Occipital lobe (tissue), 2 donors: ENCODE results near the genes NRSN1 and DCDC2.

- RAMPAGE, long total RNA, result no peak
Measured at GRCh38 chr6:21457534-21458159, 135.9 kb upstream of the SOX4 start.

GRCh38 chr6:21665155-21666167 lies 71.9 kb downstream of the SOX4 start:
- RAMPAGE, long total RNA, result no peak

DNA sequence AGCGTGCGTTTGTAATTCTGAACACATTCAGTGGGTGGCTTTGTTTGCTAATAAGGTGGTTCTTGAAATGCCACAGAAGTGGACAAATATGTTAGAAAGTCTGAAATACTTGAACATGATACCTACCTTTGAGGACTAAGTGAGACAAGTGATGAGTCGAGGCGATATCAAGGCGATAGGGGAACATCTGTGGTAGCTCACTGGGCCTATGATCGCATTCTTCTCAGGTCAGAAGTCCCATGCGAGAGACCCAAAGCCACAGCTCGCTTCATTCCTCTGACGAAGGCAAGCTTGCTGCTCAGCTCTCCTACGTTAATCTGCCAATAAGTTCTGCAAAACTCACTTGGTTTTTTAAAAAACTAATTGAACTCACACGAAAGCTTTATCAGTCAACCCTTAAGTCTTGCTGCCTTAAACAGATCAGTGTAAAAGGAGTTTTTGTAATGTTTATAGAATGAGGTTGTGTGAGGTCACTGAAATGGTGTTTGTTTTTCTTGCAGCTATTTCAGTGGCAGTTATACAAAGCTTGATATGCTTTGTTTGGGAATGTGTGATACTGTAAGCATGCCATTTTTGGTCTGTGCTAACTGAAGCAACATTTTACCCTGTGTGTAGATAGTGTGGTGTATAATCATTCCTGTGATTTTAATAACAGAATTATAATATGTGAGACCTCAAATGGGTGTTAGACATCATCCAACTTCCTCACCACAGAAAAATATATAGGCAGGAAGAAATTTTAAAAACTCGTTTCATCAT lies 160.1 kb downstream of the SOX4 start:
- RAMPAGE, long total RNA, result no peak

- RAMPAGE, long total RNA, result no peak
Measured at GRCh38 chr6:21754757-21755267, 161.3 kb downstream of the SOX4 start.

DNA sequence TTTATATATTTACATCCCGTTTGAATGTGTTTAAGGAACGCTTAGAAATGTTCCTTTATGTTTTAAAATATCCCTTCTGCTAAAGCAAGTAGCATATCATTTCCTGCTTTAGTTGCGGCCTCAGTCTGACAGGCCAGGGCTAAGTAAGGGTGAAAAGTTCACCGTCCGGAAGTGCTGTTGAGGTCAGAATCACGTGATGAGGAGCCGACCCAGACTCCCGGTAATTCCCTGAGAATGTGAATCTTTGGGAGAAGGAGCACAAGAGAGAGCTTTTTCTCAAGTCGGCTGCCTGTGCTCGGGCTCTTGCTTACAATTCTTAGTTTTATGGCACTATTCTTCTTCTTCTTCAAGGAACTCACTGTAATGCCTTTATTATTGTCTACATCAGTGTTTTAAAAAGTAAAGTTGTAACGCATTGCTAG lies 309.4 kb downstream of the PRL start:
- RAMPAGE, long total RNA, result no peak

DNA sequence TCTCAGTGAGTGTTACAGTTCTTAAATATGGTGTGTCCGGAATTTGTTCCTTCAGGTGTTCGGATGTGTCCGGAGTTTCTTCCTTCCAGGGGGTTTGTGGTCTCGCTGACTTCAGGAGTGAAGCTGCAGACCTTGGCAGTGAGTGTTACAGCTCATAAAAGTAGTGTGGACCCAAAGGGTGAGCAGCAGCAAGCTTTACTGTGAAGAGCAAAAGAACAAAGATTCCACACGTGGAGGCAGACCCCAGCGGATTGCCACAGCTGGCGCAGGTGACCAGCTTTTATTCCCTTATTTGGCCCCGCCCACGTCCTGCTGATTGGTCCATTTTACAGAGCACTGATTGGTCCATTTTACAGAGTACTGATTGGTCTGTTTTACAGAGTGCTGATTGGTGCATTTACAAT lies 641.2 kb downstream of the HDGFL1 start:
- RAMPAGE, long total RNA, result no peak

GRCh38 chr6:23242658-23243098 lies 673.3 kb downstream of the HDGFL1 start:
- RAMPAGE, long total RNA, result no peak

GRCh38 chr6:23534758-23535083 lies 591.3 kb upstream of the NRSN1 start:
- RAMPAGE, long total RNA, result no peak

- RAMPAGE, long total RNA, result no peak
Measured at GRCh38 chr6:23583851-23584757, 541.9 kb upstream of the NRSN1 start.

DNA sequence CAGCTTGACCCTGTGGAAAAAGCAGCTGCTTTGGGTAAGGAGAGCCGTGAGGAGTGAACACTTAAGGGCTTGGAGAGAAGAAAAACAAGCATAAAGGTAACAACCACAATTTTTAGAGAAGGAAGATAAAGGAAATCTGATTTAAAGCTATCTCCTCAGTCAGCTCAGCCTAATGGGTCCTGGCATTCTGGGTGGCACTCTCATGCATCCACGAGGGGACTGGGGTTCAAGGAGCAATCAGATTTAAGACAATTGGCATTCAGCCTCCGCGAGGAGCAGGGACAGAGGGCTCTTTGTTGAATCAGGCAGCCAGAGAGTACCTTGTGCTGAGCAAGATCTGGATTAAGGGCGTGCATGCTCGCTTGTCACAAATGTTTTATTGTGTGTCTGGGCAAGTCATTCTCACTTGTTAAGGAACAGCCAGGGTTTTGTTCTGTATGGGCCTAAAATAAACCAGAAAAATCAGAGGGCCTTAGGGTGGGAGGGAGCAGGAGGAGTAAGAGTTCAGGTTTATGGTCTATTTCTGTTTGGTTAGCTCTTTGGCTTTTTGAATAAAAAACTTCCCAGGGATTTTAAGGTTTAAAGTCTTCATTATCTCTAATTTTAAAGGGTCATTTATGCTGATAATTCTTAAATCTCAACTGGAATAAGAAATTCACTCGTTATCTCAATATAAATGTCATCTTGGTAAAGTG lies 475.3 kb upstream of the NRSN1 start:
- RAMPAGE, long total RNA, result no peak

- RAMPAGE, long total RNA, result no peak
Measured at GRCh38 chr6:24125868-24126521, at the start of gene NRSN1. Gene NRSN1 (plus strand): TSS chr6:24126215.

DNA sequence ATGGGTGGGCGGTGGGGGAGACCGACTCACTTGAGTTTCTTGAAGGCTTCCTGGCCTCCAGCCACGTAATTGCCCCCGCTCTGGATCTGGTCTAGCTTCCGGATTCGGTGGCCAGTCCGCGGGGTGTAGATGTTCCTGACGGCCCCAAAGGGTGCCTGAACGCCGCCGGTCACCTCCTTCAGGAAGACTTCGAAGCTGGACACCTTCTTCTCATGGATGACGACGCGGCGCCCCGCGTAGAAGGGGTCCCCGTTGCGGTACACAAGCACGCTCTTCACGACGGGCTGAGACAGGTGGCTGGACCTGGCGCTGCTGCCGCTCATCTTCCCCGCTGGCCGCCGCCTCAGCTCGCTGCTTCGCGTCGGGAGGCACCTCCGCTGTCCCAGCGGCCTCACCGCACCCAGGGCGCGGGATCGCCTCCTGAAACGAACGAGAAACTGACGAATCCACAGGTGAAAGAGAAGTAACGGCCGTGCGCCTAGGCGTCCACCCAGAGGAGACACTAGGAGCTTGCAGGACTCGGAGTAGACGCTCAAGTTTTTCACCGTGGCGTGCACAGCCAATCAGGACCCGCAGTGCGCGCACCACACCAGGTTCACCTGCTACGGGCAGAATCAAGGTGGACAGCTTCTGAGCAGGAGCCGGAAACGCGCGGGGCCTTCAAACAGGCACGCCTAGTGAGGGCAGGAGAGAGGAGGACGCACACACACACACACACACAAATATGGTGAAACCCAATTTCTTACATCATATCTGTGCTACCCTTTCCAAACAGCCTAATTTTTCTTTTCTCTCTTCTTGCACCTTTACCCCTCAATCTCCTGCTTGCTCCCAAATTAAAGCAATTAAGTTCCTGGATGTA lies at the start of gene DCDC2:
Gene DCDC2, minus strand, starts transcription at position 632 of the 862 bp plus-strand sequence.
- RAMPAGE, long total RNA, result no peak

DNA sequence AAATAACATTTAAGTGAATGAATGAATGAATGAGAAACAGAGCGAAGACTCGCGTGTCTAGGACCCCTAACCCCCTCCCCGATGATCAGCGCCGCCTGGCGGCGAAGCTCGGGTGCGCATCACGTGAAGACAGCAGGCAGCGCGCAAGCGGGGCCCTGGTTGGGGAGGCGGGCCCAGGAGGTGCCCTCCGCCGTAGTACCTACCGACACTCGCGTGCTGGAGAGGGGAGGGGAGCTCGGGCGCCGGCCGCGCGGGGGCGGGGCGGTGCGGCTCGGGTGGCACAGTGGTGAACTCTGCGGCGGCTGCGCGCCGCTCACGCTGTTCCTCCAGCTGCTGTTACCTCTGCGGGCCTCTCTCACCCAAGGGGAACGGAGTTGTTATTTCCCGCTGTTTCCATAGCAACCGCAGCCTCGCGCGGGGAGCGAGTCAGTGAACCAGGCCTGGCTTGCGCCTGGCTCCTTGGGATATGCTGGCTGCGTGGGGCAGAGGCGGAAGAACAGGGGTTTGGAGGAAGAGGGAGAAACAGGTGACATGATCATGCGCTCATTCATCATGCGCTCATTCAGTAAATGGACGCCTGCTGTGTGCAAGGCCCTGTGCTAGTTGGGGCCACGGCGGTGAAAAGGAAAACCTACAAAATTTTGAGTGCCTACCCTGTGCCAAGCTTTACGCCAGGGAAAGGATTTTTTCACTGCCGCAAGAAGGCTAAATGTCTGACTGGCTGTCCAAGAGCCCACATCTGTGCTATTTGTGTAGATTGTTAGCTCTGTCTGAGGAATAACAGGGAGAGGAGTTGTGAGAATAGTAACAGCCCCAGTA lies 2.1 kb upstream of the DCDC2 start:
- RAMPAGE, long total RNA, result no peak

GRCh38 chr6:24584421-24584800 lies 61.6 kb downstream of the KIAA0319 start:
- RAMPAGE, long total RNA, result no peak

DNA sequence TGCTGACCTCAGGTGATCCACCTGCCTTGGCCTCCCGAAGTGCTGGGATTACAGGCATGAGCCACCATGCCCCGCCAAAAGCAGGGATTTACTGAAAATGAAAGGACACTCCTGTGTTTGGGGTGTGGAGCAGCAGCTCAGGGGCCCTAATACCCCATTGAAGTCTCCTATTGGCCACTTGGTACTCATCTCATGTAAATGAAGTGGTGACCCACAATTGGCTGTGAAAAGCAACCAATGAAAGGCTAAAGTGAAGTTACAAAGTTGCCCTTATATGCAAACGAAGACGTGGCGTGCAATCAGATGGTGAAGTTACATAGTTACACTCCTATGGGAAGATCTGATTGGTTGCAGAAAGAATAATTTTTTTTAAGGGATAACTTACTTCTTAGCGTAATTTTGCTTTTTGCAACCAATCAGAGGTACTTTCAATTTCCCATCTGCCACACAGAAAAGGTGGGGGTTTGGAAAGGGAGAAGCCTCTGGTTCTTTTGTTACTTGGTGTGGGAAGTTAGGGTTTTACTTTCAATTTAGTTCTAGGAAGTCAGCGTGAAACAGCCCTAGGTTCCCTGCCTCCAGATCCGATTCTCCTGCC lies 1.7 kb downstream of the ACOT13 start:
- RAMPAGE, long total RNA, result no peak

DNA sequence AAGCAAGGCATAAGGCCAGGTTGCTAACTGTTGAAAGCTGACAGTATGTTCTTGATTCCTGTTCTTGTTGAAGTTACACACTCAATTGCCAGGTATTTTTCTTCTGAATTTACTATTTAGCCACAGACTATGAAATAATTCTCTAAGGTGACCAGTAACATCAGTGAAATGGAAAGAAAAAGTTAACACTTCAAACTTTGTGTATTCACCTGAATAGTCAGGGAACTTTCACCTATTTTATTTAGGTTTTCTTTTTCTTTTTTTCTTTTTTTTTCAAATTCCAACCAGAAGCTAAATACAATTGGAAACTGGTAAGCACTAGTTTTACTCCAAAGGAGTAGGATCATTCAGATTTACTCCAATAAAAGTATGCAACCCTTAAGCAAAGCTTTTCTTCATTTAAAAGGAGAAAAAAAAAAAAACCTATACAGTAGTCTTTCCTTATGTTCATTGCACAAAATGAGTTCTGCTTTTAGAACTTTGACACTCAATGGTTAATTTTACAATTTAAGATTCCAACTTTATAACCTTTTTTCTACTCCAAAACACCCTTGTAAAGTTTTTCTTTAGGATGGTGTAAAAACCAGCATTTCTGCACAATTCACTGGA lies 14.2 kb downstream of the C6orf62 start:
- RAMPAGE, long total RNA, result no peak

DNA sequence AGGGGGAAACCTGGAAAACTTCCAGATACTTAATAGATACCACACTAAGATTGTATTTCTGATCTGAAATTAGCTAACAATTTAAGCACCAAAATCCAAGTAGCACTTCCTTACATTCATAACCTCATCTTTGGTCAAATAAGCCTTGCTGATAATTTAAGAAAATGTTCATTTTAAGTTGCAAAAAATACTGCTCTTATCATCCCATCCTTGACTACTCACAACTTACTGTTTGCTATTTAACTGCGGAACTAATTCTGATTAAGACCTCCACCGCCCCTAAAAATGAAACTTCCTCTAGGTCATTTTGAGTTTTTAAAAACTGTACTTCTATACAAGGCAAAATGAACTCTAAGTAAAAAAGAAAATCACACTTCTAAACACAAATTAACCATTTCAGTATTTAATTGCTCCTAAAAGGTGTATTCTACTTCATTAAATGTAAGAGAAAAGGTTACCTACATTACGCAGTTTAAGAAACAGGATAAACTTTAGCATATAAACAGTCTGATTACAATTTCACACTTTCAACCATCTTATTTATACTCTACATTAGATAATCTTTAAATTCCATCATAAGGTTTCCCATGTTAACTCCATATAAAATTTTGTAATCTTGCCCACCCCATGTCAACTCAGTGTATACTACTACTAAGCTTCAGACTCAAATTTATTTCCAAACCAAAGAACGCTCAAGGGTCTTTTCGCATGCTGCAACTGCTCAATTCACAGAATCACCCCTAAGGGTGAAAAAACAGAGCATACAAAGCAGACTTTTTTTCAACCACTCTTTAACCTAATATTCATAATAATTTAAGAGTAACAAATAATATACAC lies 1.1 kb downstream of the C6orf62 start:
- RAMPAGE, long total RNA, result no peak

- RAMPAGE, long total RNA, result no peak
Measured at GRCh38 chr6:24757696-24758054, 17.1 kb upstream of the GMNN start.

GRCh38 chr6:24776569-24776999 lies 1.8 kb downstream of the GMNN start:
- RAMPAGE, long total RNA, result no peak

DNA sequence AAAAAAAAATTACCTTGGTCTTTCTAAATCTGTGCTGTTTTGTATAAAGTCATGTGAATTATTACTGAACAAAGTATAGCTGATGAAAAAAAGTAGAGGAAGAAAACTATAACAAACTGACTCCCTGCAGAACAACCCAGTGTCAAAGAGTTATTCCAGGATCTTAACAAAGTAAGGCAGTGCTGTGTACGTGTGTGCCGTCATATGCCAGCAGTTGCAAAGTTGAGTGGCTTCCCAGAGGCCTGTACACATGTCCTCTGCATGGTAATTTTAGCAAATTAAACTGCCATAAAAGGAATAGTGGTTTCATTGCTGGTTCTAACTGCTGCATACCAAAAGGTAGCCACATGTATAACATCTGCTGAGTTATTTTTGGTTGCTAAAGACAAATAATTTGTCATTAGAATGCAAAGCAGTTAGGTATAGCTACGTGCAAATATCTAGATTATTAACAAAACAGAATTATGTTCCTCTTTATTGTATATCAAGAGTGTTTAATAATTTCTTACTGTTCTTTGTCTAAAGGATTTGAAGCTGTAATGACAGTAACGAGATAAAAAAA lies 44.7 kb downstream of the RIPOR2 start:
- RAMPAGE, long total RNA, result no peak